T-cell (primary cell): ENCODE measurements around a stretch of chr3.

GRCh38 chr3:53192609-53192959, 31.6 kb downstream of the PRKCD start:
- PRO-cap, 7 experiments: no peak in any of the 7 experiments

- PRO-cap, 7 experiments: no peak in any of the 7 experiments
These were observed 19.8 kb downstream of the TKT start for GRCh38 chr3:53235880-53236619.

- PRO-cap, 7 experiments: peak in 1 of 7 experiments; most common minus-strand start chr3:53292488 (in 1)
These were observed 36.5 kb upstream of the TKT start for GRCh38 chr3:53292174-53292796.

- PRO-cap, 7 experiments: no peak in any of the 7 experiments
These were observed 138.9 kb downstream of the CACNA1D start for GRCh38 chr3:53633237-53633806.

DNA sequence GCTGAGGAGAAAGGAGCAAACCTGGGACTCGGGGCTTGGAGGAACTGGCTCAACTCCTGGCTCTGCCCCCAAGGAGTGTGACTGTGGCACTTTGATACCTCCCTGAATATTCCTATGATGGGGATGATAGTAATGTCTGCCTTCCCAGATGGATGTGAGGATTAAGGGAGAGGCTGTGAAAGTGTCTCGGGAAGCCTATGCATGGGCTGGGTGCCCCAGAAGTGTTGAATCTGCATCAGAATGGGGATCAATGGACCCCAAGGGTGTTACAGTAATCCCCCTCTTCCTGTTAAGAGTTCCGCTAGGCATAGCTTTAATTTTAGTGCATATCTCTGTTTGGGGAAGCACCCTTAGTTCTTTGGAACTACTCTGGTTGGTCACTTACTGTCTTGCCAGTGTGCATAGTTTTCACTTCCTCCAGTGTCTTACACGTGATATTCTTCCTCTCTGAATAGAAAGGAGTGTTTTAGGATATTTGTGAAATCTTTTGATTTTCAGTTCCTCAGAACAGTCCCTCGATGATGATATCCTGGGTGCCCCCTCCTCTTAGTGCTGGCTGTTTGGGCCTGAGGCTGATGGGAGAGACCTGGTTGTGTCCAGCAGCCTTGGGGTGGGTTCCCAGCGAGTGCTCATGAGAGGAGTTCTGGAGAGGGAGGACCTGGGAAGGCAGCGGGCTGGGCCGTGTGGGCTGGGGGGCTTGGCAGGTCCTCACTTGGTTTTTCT, 97.5 kb downstream of the CHDH start:
- PRO-cap, 7 experiments: no peak in any of the 7 experiments

DNA sequence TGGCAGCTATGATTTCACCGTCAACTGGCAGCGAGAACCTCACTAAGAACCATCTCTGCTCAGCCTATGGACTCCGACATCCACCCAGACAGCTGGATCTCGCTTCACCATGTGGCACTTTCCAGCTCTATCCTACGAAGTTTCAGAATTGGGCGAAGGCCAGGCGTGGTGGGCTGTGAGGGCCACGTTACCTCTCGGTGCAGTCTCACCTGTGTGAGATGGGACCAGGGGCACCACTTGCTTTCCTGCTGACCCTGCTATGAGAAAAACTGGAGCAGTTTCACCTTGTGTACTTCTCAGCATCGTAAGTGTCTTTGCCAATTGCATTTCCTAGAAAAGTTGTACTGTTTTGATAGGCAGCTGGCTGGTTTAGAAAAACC, 32.3 kb downstream of the CHDH start:
- PRO-cap, 7 experiments: no peak in any of the 7 experiments

GRCh38 chr3:53891069-53891713, 468 bp downstream of the SELENOK start:
- PRO-cap, 7 experiments: peak in 7 of 7 experiments; most common plus-strand start chr3:53891329 (in 7); most common minus-strand start chr3:53891202 (in 5)

- PRO-cap, 7 experiments: no peak in any of the 7 experiments
These were observed 35.7 kb upstream of the SELENOK start for GRCh38 chr3:53927151-53927991.

DNA sequence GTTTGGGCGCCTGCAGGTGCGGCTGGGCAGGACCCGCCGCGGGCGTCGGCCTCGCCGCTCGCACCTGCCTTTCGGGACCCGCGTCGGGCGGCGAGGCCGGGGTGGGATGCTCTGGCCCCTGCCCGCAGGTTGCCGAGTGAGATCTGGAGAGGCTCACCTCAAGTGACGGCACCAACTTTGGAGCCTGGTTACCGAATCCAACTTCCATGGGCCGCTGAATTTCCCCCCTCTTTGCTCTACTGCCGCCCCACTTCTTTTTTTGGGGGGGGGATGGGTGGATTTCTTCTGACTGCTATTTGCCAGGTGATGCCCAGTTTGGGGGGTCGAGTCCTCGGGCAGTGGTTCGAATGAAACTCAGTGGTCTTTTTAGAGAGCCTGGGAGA, 539 bp downstream of the CACNA2D3 start:
- PRO-cap, 7 experiments: no peak in any of the 7 experiments

GRCh38 chr3:54123283-54124176, 1.2 kb downstream of the CACNA2D3 start:
- PRO-cap, 7 experiments: no peak in any of the 7 experiments

DNA sequence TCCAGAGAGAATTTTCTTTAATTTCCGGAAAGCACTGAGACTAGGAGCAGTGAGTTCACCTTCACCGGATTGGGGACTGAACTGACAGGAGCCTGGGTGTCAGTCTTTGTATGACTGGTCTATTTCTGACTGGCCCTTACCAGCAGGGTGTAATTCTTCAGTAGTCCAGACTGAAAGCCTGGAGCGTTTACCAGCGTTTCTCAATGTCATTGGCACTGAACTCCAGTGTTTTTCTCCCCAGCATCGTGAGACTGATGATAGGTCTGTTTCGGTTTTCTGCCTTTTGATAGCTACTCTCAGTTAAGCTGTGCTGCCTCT, 103.5 kb downstream of the CACNA2D3 start:
- PRO-cap, 7 experiments: no peak in any of the 7 experiments

DNA sequence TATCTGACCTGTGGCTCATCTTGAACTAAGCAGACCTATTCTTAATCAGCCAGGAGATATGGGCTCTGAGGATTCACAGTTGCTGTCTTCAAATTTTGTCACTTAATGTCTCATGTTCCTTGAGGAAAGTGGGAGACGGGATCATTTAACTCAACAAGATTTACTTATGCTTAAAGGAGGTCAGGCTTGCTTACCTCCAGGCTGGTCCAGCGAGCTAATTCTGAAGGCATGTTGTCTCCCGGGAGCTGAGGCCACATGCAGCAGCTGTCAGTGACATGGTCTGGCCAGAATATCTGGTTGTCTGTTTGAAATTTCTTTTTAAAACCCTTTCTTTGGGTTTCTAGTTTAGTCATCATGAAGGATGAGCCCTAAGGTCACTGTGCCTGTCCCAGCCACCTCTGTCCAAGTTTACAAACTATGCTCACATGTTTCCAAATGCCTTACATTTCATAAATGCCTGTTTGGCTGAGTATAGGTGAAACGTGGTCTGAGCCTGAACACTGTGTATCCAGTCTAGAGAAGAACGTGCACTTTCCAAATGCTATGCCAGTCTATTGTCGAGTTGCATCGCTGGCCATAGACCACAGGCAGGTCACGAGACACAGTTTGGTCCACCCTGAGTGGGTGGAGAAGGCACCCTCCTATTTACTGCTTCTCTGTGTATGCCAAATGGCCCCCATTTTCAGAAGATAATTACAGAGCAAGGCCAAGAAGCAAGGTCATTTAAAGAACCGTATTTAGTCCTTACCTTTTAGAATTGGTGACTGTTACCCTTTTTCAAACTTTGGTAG, 26.7 kb downstream of the LRTM1 start:
- PRO-cap, 7 experiments: no peak in any of the 7 experiments

- PRO-cap, 7 experiments: no peak in any of the 7 experiments
These were observed 972 bp downstream of the WNT5A start for GRCh38 chr3:55485918-55486750.

DNA sequence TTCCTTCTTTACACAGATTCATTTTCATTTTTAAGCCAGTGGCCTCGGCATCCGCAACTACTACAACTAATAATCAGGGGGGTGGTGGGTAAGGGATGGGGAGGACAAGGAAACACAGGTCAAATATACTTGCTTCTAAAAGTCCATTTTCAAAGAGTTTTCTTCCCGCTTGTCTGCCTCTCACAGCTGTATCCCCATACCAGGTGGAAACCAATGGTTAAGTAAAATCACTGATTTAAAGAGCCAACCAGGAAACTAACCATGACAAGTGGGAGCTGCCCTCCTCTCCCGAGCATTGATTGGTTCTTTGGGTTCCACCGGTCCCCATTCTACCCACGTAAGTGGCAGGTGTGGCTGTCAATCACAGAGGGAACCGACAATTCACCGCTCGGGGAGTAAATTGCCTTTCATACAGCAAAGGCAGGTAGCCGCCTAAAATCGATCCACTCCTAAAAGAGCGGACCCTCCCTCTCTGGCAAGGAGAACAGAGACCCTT, 1.3 kb downstream of the ERC2 start:
- PRO-cap, 7 experiments: no peak in any of the 7 experiments

GRCh38 chr3:56681050-56681582, 1.9 kb downstream of the TASOR start:
- PRO-cap, 7 experiments: no peak in any of the 7 experiments

GRCh38 chr3:56729068-56729782, 46.2 kb upstream of the TASOR start:
- PRO-cap, 7 experiments: peak in 1 of 7 experiments; most common minus-strand start chr3:56729728 (in 1)

- PRO-cap, 7 experiments: peak in 2 of 7 experiments; most common plus-strand start chr3:56878330 (in 2); most common minus-strand start chr3:56878200 (in 1)
These were observed 76.1 kb upstream of the ARHGEF3 start for GRCh38 chr3:56877660-56878534.

DNA sequence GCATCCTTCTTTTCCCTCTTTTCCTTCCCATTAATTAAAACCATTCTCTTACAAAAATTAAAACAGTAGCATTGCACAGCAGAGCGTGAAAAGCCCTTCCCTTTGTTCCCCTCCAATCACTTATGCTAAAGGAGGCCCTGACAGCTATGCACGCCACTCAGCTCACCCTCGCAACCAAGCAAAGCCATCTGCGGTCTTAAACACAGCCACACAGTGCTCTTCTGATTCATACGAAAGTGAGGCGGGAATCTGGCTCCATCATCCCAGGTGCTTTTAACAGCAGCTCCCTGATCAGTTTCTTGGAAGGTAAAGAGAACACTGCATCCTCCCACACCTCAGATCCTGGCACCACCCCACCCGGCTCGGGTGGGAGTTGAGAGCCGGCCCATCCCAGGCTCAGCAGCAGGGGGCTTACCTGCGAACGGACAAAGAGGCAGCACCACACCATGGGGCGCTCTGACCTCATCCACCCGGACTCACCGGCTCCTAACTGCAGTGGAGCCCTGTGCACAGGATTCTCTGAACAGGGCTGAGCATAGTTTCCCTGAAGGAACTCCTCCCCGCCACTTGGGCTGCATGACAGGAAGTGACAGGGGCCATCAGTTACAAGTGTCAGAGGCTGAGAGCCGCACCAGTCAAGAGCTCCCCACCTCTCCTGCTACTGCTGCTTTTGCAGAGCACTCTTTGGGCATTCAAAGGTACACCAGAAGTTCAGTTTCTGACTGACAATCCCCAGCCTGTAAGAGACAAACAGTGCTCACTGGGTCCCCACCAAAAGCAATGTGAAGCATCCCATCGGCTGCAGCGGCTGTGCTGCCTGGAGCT, 114.4 kb upstream of the ARHGEF3 start:
- PRO-cap, 7 experiments: peak in 7 of 7 experiments; most common plus-strand start position 229 of the sequence (in 7); most common minus-strand start position 497 of the sequence (in 7)

GRCh38 chr3:57556984-57557916, 1.2 kb downstream of the PDE12 start:
- PRO-cap, 7 experiments: peak in 7 of 7 experiments; most common plus-strand start chr3:57557336 (in 2); most common minus-strand start chr3:57557249 (in 6)

- PRO-cap, 7 experiments: no peak in any of the 7 experiments
These were observed 15.5 kb upstream of the FLNB start for GRCh38 chr3:57992549-57993384.